Vermiform appendix (tissue), 1 donor: ENCODE results near the gene GRB14.

- PRO-cap, result no peak
Observed at GRCh38 chr2:159090876-159091225, 122.4 kb downstream of the TANC1 start.

DNA sequence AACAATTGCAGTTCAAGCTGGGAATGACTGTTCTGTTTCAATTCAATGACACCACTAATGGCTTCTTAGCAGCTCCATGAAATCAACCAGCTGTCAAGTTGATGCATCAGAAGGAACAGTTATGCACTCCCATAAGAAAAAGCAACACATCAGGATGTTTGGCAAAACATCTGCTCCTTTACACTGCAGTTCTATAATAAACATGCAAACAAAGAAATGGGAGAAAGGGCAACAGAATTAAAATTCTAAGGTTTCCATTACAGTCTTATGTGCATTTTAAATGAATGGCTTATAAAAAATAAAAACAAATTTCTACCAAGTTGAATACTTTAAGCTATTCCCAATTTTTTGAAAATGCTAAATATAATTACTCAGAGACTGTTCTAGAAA lies 3.7 kb downstream of the BAZ2B start:
- PRO-cap, result no peak

- PRO-cap, result no peak
Observed at GRCh38 chr2:159635363-159635884, 19.1 kb upstream of the BAZ2B start.

DNA sequence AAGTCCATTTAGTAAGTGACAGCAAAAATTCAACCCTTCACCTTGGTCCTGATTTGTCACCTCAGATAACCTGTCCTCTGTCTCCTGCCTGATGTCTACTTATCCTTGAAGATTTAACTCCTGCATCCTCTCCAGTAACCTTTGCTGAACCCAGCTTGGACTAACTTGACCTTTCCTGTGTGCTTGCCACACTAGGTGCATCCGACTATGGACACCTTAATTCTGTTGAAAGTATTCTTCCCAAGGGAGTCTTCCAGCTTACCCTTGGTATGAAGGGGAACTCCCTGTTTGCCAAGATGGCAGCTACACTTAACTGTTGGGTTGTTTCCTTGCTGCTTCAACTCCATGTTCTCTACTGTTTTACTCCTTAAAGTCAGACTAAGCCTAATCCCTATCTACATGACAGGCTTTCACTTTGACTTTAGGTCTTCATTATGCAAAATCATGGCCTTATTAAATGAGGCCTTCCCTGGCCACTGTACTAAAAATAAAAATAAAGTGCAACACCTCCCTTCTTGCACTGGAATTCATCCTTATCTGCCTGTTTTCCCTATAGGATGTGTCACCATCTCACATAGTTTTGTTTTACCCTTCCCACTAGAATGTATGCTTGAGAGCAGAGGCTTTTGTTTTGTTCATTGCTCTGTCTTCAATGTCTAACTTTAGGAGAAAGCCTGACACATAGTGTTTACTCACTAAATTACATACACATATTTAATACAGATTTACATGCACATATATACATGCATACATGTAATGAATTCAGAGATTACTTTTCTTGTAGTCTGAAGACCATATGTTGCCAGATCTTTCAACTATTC lies 23.2 kb downstream of the CD302 start:
- PRO-cap, result no peak

- PRO-cap, result no peak
Observed at GRCh38 chr2:159996708-159997669, 65.4 kb downstream of the PLA2R1 start.

- PRO-cap, result no peak
Observed at GRCh38 chr2:160355489-160355942, 138.1 kb downstream of the RBMS1 start.

DNA sequence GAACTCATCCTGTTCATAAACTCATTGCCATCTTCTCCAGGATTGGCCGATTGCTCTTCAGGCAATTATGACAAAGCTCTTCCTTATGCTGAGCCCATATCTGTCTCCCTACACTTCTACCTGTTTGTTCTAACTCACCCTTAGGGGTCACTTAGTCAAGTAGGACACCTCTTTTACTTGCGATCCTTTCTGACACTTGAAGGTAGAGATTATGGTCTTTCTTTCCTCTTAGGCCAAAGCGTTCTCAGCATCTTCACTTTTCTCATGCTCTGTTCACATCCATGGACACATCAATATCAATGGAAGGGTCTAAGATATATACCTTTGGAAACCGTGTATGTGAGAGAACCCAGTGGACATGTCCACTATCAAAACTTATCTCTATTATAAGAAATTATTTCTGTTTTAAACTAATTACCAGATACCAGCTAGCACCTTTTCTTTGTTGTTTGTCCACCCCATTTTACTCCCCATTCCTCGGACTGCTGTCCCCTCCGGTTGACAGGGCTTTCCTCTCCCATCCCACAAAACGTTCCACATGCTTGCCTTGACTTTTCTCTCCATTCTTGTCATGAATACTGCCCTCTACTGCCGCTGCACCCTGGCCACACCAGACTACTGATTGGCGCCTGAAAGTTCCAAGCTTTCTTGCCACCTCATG lies 47.2 kb downstream of the RBMS1 start:
- PRO-cap, result no peak

DNA sequence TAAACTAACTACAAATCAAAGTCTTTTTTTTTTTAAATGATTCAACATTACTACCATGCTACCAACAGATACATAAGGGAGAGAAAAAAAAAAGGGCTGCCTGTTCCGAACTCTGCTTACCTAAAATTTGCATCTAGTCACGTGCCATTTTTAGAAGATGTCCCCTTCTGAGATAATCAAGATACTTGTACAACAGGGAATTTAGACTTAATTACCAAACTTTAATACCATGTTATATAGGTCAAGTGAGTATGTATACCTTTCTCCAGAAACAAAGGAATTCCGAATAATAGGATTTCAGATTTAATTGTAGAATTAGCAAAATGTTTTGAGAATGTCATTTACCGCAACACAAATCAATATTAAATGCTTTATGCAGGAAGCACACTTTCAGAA lies 2.6 kb downstream of the RBMS1 start:
- PRO-cap, result no peak

DNA sequence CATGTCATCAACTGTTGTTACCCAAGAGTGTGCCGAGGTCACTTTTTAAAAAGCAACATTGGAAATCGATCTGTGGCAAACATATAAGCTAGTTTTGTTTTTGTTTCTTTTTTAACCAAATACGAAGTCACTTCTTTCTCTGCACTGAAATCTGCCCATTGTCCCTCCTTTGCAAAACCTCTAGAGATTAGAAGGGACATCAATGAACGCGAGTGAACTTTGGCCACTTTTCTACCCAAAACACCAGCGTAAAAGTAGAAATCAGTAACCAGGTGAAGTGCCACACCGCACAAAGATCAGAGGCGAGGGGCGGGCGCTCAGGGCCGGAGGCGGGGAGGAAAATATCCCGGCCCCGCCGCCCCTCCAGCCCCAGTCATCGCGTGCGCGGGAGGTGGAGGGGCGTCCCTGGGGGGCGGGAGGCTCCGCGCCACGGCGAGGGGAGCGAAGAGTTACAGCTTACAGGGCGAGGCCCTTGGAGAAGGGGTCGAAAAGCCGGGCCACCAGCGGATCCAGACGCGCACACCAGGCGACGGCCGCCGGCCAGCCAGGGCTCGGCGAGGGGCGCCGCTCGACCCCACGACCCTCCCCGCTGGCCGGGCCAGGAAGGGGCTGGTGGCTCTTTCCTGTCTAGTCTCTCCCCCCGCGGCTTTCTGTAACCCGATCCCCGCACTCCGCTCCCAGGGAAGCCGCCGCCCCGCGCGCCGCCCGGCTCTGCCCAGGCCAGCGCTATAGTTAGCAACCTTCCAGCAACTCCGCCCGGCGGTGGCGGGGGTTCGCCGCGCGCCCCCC lies 986 bp downstream of the RBMS1 start:
- PRO-cap, result bidirectional peak, plus-strand start at position 512 of the sequence, minus-strand start at position 298 of the sequence; bidirectional peak, plus-strand start outside the sequence, minus-strand start at position 713 of the sequence

DNA sequence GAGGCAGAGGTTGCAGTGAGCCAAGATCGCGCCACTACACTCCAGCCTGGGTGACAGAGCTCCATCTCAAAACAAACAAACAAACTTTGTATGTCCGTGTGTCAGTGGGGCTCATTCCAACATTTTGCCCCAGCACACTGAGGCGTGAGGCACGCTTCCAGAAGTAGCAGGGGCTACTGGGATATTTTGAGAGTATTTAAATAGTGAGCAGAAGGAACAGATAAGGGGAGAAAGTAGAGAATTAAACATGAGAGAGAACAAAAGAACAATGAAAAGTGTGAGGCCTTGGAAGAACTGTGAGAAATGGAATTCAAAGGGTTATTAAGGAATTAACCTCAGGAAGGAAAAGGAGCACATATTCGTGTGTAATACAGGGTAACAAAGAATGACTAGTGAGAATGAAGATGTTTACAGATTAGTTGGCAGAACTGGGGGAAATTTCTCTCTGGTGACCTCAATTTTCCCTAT lies 83.2 kb upstream of the TANK start:
- PRO-cap, result no peak

DNA sequence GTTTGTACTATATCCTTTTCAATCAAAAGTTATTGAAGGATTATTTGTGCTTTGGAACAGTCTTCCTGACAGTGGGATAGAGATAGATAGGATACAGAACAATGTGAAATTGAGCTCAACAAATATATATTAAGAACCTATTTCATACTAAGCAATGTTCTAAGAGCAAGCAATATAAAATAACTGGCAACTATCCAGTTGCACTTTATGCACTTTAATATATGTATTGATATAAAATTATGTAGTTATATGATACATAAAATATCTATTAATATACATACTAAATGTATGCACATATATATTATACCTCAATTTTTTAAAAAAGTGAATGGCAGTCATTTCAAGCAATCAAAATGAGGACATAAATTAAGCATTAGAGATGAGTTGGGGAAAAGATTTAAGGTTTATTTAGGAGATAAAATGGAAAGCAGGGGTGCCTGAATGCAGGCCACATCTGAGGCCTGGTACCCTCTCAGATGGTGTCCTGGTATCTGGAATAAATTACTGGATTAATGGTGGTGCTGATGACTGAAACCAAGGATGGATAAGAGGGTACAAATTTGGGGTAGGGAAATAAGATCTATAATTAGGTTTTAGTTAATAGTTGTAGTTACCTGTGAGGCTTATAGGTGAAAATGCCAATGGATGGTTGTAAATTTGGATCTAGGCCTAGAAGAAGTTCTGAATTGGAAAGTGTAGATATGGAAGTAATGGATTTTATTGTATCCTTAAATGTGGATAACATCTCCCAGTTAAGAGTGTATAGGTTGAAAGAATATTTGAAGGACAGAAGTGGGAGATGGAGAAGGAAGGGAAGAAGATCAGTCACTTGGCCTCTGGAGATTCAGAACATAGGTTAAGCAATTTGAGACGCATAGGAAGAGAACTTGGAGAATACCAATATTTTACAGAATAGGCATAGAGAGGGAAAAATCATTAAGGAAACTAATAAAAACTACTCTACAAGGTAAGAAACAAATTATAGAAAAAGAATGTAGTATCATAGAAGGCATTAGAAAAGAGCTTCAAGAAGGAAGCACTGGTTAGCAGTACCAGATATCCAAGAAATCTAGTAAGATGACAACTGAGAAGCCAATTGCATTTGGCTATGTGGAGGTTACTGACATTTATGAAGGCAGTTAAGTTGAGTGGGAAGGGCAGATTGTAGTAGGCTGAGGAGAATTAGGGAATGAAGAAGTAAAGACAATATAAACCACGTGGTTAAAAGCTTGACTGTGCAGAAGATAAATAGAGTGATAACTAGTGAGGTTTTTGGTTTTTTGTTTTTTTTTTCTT lies 24.4 kb downstream of the TANK start:
- PRO-cap, result no peak

DNA sequence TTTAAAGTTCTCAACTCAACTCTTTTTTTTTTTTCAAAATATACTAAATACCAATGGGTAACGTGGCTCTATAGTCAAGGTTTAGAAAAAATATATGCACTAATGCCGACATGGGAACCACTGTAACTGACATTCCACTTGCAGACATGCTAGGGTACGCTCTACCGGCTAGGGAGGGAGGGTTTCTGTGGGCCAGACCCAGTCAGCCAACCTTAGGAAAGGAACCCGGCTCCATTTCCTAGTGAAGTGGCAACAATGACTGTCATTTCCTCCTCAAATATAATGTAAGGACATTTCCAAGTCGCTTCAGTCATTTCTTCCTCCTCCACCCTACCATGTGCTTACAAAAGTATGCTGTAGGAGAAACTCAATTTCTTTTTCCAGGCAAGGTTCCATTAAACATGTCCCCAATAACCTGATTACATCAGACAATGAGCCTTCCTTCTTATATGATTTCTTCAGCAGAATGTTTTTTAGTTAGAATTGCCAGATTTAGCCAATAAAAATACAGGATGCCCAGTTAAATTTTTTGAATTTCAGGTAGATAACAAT lies 64.3 kb upstream of the PSMD14 start:
- PRO-cap, result no peak

DNA sequence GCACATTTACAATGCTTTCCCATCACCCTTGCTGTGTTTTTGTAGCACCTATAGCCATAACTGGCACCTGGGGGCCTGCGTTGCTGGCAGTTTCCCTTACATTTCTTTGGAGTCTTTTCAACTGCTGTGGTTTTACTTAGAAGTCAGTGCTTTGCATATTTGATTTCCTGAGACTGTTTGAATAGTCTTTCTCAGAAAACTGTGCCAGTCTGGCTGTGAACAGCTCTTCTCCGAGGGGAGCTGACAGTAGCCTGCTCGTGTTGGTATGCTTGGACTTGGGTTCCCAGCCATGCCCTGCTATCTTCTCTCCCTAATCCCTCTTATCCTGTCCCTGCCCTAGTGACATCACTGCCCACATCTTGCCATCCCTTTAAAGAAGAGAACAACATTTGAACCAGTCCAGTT lies 81.5 kb downstream of the DPP4 start:
- PRO-cap, result unidirectional peak, plus-strand start at position 194 of the sequence

- PRO-cap, result no peak
Observed at GRCh38 chr2:162070989-162071393, 3.0 kb downstream of the DPP4 start.

GRCh38 chr2:162379689-162380582 lies 36.0 kb downstream of the GCA start:
- PRO-cap, result no peak

GRCh38 chr2:162943985-162944359 lies 105.4 kb upstream of the KCNH7 start:
- PRO-cap, result no peak

GRCh38 chr2:163348880-163349428 lies 386.9 kb downstream of the FIGN start:
- PRO-cap, result no peak

DNA sequence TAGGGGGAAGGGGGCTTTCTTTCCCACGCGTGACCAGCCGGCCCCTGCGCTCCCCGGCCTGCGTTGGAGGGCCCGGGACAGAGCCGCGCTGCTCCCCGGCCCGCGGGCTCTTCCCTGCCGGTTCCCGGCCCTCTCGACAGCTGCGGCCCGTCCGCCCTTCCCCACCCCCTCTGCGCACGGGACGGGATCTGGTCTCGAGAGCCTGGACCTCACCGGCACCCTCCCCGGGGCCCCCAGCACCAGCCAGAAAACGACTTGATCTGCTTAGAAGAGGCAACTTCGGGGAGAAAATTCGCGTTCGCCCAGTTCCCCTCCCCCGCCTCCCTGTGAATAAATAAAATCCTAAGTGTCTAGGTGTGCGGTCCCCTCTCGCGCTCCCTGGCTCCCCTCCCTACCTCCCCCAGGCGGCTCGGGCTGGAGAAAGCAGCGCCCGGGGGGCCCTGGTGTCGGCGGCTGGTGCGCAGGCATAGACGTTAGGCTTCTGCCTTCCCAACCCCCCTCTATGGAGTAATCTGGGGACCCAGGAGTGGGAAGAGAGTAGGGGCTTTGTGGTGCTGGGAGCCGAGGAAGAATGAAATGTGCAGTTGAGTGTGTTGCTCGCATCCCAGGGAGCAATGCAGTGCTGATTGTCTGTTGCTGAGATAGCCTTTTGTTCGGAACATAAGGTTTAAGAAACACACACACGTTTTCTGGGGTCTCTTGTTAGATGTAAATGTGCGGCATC lies 883 bp upstream of the FIGN start:
- PRO-cap, result no peak

- PRO-cap, result no peak
Observed at GRCh38 chr2:164621350-164622223, at the start of gene GRB14. GRB14 (minus strand) TSS chr2:164621482.

GRCh38 chr2:164675741-164676068 lies 54.4 kb upstream of the GRB14 start:
- PRO-cap, result no peak